Measurements from ENCODE around the genes DUS4L and SLC26A3.

- PRO-cap: no peak
These were observed 20.5 kb downstream of the NAMPT start for GRCh38 chr7:106264296-106264679.

- PRO-cap: no peak
These were observed 14.2 kb downstream of the NAMPT start for GRCh38 chr7:106270257-106271221.

DNA sequence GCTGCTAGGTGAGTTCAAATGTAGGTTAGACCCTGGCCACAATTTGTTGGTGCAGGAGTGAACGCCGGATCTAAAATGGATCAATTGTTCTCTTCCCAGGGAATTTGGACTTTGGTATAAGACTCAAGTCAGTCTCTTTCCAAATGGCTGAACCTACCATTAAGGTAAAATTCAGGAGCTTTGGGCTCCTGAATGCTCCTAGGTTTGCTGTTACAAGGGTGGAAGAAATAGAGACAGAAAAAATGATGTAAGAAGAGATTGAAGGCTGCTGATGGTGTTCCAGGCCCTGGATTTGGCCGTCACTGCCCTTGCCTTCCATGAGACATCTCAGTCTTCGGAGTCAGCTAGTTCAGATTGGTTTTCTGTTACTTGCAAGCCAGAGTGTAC is 42.5 kb upstream of the NAMPT start:
- PRO-cap: no peak

- PRO-cap: no peak
These were observed 61.8 kb upstream of the NAMPT start for GRCh38 chr7:106346519-106347089.

DNA sequence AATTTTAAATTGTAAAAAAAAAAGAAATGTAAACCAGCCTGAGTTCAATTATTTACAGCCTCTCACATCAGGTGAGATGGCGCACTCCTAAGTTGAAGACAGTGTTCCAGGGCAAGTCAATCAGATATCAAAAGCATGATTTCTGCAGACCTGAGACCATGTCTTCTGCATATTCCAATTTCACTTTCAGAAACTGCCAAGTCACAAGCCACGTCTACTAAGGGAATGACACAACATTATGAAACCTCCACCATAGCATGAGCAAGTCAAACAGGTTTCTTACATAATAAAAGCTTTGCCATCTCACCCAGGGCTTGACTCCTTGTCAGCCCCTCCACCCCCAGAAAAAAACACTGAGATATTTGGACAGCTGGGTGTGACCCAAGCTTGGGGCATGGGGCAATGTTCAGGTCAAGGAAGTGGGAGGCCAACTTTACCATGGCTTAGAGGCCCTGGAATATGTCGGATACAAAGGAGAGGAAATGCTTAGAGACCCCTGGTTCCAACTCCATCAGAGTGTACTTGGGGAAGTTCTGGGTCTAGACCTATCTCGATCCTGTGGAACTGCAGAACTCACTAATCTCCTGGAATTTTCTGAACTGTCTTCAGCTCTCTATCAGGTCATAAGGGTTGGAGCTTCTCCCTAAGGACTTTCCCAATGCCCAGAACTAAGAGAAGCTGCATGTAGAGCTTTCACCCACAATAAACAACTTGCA is 80.5 kb upstream of the NAMPT start:
- PRO-cap: no peak

- PRO-cap: no peak
These were observed 175.6 kb downstream of the CCDC71L start for GRCh38 chr7:106485160-106485868.

GRCh38 chr7:106568551-106569414 is 92.2 kb downstream of the CCDC71L start:
- PRO-cap: no peak

DNA sequence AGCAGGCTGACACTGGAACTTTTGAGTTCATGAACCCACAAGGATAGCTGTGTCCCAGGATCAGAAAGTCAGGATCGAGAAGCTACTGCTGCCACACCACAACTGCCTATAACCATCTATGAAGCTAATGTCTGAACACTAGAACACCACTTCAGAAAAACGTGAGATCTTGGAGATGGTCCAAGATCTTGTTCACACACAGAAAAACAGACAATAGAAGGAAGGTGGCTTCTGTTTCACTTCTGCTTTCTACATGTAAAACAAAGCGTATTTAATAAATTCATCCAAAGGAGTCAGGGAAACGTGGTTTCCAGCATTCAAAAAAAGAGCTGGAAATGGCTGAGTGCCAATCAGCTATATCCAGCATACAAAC is 70.2 kb upstream of the CCDC71L start:
- PRO-cap: no peak

DNA sequence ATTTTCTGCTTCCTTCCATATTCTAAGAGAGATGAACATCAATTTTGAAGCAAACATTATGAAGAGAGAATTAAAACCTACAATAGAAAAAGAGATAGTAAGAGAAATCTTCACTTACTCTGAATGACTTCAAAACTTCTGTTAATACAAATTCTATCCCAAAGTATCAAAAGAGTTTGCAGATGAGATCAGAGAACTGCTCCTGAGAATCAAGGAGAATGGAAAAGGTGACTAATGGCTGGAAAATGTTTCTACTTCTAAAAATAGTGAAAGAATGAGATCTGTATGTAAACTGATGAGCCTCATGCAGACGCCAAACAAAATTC is 95.1 kb upstream of the PIK3CG start:
- PRO-cap: no peak

GRCh38 chr7:106892457-106893117 is 27.5 kb downstream of the PIK3CG start:
- PRO-cap: no peak

- PRO-cap: no peak
These were observed 24.7 kb downstream of the HBP1 start for GRCh38 chr7:107193213-107194158.

- PRO-cap: no peak
These were observed 9.5 kb downstream of the GPR22 start for GRCh38 chr7:107479389-107479758.

DNA sequence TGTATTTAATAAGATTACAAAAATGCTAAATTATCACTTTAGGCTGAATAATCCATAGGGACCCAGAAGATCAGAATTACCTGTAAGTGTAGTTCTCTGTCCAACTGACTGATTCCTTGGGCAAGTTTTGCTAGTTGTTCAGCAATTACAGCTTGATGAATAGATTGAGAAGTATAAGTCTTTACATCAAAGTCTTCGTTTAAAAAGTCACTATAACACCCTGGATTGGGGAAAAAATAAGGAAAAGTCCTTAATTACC is 5.9 kb downstream of the COG5 start:
- PRO-cap: no peak

DNA sequence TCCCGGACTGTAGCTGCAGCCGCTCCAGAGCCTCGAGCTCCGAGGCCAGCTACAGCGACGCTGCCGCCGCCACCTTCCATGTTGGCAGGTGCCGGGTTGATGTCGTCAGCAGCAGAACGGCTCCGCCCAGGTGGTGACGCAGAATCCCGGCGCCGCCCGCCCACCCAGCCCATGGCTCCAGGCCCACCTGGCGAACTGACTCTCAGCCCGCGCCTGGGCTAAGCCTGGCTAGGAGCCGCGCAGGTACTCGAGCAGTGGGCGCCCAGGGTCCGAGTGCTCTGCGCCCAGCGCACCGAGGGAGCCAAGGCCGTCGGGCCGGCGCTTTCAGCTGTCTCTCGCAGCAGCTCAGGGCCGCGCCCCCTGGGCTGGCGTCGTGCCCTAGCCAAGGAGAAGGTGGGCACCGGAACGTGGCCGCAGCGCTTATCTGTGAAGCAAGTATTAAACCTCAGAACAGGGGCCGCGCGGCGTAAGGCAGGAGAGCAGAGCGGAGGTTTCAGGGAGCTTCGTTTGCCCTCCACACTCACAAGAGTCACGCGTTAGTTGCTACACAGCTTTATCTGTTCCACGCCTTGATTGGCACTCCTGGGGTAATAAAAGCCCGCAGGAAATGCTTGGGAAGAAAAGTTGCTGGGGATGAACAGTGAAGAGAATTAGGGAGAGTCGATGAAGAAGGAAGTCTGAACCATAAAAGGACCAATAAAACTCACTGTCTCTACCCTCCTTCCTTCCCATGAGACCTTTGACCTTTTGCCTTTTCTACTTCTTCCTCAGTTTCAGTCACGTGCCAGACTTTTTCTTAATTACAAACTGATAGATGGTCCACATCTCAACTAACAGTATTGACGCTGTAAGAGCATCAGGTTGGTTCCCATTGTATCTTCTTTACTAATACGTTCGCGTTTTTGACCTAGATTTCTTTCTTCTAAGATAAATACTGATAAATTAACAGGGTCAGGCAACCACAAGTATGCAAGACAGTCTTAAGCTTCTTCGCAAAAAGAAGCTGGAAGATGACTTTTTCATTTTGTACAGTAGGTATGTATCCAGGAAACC is at the start of gene DUS4L:
Gene DUS4L, plus strand, starts transcription at position 155 of the 1,053 bp plus-strand sequence.
- PRO-cap: bidirectional peak, plus-strand start at position 180 of the sequence, minus-strand start at position 83 of the sequence; unidirectional peak, minus-strand start at position 531 of the sequence; bidirectional peak, plus-strand start at position 620 of the sequence, minus-strand start at position 531 of the sequence

- PRO-cap: no peak
These were observed 1.4 kb downstream of the BCAP29 start for GRCh38 chr7:107581246-107581961.

GRCh38 chr7:107638570-107639390 is 21.8 kb upstream of the SLC26A4 start:
- PRO-cap: no peak

GRCh38 chr7:107659474-107660195 is 993 bp upstream of the SLC26A4 start:
- PRO-cap: no peak

DNA sequence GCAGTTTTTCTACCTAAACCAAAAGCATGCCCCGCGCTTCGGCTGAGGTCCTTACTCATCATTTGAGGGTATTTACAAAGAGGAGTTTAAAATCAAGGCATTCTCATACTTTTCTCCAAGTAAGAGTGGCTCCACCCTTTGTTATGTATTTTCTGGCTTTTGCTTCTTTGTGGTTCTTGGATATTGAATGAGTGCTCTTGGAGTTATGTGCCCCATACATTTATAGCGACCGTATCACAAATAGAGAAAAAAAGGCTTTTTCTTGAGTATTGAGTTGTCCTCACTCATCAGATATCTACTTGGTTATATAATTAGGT is 735 bp downstream of the CBLL1 start:
- PRO-cap: no peak

GRCh38 chr7:107802985-107803896 is at the start of gene SLC26A3:
Gene SLC26A3 (minus strand): TSS chr7:107803223.
- PRO-cap: no peak

DNA sequence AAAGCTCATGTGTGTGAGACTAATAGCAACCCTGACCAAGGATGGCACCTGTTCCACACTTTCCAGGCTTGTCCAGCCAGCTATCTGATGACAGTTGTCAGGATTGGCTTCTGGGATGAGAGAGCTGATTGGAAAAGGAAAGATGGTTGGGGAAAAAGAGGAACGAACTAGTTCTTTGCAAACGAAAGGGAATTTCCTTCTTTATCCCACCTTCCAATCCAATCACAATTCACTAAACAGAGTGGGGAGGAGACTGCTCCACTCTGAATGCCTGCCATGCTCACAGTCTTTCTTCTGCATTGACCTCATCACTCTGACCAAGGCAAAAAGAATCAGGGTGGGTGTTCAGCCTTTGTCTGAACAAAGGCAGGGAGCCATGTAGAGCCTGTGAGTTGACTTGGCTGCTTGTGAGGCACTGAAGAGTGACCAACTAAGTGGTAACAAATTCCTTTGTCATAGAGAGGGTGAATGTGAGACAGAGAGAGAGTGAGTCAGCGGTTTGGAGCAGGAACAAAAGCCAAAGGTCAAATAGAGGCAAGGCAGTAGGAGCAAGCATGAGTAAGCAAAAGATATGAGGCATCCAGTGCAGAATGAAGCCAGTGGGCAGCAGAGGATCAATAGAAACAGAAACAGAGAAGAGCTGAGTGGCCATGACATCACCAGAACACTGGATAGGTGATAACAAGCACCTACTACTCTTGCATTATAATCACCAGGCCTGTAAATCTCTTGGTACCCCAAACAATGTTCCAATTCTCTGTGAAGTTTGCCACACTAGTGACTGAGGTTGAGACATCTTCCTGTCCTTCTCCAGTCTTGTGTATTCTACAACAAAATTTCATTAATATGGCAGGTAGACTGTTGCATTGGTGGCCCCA is 116.0 kb upstream of the LAMB4 start:
- PRO-cap: no peak